Measurements from ENCODE around the genes VIP and IPCEF1.

- RAMPAGE, long total RNA, result no peak
- RRBS, 2 experiments, result no CpG with 5 or more reads among the region's 8 CpGs
CAGE:
- cytosol, long polyA minus RNA, result no peak
- cytosol, long polyA plus RNA, result no peak
- long polyA plus RNA, result no peak
- nucleolus, long total RNA, result no peak
- nucleus, long polyA plus RNA, result no peak
- nucleus, long total RNA, result no peak
Measured at GRCh38 chr6:151764390-151764610, 43.2 kb upstream of the ESR1 start.

DNA sequence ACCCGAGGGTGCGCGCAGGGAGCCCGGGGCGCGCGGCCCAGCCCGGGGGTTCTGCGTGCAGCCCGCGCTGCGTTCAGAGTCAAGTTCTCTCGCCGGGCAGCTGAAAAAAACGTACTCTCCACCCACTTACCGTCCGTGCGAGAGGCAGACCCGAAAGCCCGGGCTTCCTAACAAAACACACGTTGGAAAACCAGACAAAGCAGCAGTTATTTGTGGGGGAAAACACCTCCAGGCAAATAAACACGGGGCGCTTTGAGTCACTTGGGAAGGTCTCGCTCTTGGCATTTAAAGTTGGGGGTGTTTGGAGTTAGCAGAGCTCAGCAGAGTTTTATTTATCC, 963 bp downstream of the ESR1 start:
- RAMPAGE, long total RNA, result no peak
- RRBS, 2 experiments, result under 1 to 4% methylated on average over 17 of the region's 24 CpGs
CAGE:
- cytosol, long polyA minus RNA, result no peak
- cytosol, long polyA plus RNA, result no peak
- long polyA plus RNA, result no peak
- nucleolus, long total RNA, result no peak
- nucleus, long polyA plus RNA, result no peak
- nucleus, long total RNA, result no peak

DNA sequence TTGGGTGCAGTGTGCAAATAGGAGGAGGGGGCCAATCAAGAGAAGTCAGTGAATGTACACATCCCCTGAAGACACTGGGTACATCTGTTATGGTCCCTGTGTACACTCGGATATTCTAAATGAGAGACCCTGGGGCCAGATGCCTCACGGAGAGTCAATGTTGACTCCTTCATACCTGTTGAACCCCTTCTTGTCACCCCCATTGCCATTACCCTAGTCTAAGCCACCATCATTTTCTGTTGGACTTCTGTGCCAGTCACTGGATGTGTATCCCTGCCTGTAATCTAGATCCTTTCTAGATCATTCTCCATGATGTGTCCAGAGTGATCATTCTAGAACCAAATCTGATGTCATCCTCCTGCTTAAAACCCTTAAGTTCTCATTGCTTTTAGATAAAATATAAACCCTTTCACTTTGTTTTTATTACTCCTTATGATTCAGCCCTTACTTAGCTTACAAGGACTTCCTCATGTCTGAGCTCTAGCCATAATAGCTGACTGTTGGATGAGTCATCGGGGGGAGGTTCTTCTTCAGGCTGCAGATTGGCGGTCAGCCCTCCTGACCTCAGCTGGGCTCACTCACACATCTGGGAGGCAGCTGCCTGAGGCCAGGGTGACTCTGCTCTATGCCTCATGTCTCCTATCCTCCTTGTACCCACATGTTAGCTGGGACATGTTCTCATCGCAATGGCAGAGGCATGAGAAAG, 287.5 kb downstream of the ESR1 start:
- RAMPAGE, long total RNA, result no peak
- RRBS, 2 experiments, result no CpG with 5 or more reads among the region's 5 CpGs
CAGE:
- cytosol, long polyA minus RNA, result no peak
- cytosol, long polyA plus RNA, result no peak
- long polyA plus RNA, result no peak
- nucleolus, long total RNA, result no peak
- nucleus, long polyA plus RNA, result no peak
- nucleus, long total RNA, result no peak

DNA sequence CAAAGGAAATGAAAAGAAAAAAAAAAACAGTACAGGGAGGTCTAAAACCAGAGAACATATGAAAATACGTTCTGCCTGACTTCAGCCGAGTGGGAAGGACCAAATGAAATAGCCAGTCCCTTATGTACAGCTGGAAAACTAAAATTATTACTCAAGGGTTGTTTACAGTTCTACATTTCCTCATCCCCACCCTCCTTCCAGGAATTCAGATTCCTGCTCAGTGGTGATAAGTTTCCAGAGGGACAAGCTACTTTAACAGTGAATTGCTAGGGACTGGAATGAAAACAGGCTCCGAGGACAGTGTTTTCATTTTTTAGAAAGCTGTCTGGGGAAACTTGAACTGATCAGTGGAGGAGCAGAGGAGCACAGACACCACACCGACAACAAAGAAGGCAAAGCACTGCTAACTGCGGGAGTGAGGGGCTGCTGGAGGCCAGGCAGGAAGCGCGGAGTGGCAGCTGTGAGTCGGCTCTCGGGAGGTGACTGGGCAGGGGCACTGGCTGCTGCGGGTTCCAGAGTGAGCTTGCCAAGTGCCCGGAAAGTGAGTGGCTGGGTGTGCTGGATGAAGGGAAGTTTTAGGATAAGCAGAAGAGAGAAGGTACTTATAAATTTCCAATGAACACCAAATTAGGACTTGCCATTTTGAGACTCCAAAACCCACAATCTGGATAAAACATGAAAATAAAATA, 322.3 kb downstream of the ESR1 start:
- RAMPAGE, long total RNA, result no peak
- RRBS, 2 experiments, result no CpG with 5 or more reads among the region's 11 CpGs
CAGE:
- cytosol, long polyA minus RNA, result no peak
- cytosol, long polyA plus RNA, result no peak
- long polyA plus RNA, result no peak
- nucleolus, long total RNA, result no peak
- nucleus, long polyA plus RNA, result no peak
- nucleus, long total RNA, result no peak

GRCh38 chr6:152391121-152391634, 246.0 kb downstream of the SYNE1 start:
- RAMPAGE, long total RNA, result no peak
- RRBS, 2 experiments, result no CpG with 5 or more reads among the region's 6 CpGs
CAGE:
- cytosol, long polyA minus RNA, result no peak
- cytosol, long polyA plus RNA, result no peak
- long polyA plus RNA, result no peak
- nucleolus, long total RNA, result no peak
- nucleus, long polyA plus RNA, result no peak
- nucleus, long total RNA, result no peak

GRCh38 chr6:152750579-152750956, at the start of gene VIP:
Gene VIP, plus strand, starts transcription at chr6:152750797.
- RAMPAGE, long total RNA, result no peak
- RRBS, 2 experiments, result no CpG with 5 or more reads among the region's 4 CpGs
CAGE:
- cytosol, long polyA minus RNA, result no peak
- cytosol, long polyA plus RNA, result no peak
- long polyA plus RNA, result no peak
- nucleolus, long total RNA, result no peak
- nucleus, long polyA plus RNA, result no peak
- nucleus, long total RNA, result no peak

DNA sequence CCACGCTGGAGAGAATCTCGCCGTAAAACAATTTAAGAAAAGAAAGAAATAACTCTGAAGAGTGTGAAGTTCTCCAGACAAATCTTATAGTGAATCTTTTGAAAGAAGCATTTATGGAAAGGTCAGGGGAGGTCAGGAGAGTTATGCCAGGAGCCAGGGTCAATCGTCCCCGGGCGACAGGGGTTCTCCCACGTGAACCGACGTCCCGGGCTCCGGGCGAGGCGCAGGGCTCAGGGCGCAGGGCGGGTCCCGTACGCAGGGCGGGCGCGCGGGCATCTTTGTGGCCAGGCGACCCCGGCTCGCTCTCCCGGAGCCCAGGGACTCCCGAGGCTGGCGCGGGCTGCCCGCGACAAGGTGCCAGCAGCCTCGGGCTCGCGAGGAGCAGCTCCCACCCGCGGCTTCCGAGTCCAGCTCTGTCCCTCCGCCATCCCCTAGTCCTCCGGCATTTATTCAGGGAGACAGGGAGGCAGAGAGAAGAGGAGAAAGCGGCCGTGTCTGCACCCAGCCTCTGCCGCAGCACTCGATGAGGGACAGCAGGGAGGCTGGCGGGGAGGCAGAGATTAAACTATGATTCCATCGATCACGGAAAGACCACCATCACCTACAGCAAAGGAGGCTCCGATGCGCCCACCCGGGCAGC, 1.3 kb downstream of the RGS17 start:
- RAMPAGE, long total RNA, result no peak
- RRBS, 2 experiments, result 5 to 7% methylated on average over 11 of the region's 48 CpGs
CAGE:
- cytosol, long polyA minus RNA, result no peak
- cytosol, long polyA plus RNA, result no peak
- long polyA plus RNA, result no peak
- nucleolus, long total RNA, result no peak
- nucleus, long polyA plus RNA, result no peak
- nucleus, long total RNA, result no peak

DNA sequence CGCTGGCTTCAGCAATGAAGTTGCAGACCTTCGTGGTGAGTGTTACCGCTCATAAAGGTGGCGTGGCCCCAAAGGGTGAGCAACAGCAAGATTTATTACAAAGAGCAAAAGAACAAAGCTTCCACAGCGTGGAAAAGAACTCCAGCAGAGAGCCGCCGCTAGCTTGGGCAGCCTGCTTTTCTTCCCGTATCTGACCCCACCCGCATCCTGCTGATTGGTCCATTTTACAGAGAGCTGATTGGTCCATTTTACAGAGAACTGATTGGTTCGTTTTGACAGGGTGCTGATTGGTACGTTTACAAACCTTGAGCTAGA, 182.9 kb upstream of the OPRM1 start:
- RAMPAGE, long total RNA, result no peak
- RRBS, 2 experiments, result no CpG with 5 or more reads among the region's 11 CpGs
CAGE:
- cytosol, long polyA minus RNA, result no peak
- cytosol, long polyA plus RNA, result no peak
- long polyA plus RNA, result no peak
- nucleolus, long total RNA, result no peak
- nucleus, long polyA plus RNA, result no peak
- nucleus, long total RNA, result no peak

GRCh38 chr6:154098674-154099077, 59.6 kb downstream of the OPRM1 start:
- RAMPAGE, long total RNA, result no peak
- RRBS, 2 experiments, result no CpG with 5 or more reads among the region's 2 CpGs
CAGE:
- cytosol, long polyA minus RNA, result no peak
- cytosol, long polyA plus RNA, result no peak
- long polyA plus RNA, result no peak
- nucleolus, long total RNA, result no peak
- nucleus, long polyA plus RNA, result no peak
- nucleus, long total RNA, result no peak

GRCh38 chr6:154329383-154330381, 26.9 kb downstream of the IPCEF1 start:
- RAMPAGE, long total RNA, result no peak
- RRBS, 2 experiments, result no CpG with 5 or more reads among the region's 11 CpGs
CAGE:
- cytosol, long polyA minus RNA, result no peak
- cytosol, long polyA plus RNA, result no peak
- long polyA plus RNA, result no peak
- nucleolus, long total RNA, result no peak
- nucleus, long polyA plus RNA, result no peak
- nucleus, long total RNA, result no peak

GRCh38 chr6:154356495-154357356, at the start of gene IPCEF1:
Gene IPCEF1, minus strand, starts transcription at chr6:154356803.
- RAMPAGE, long total RNA, result no peak
- RRBS, 2 experiments, result no CpG with 5 or more reads among the region's 6 CpGs
CAGE:
- cytosol, long polyA minus RNA, result no peak
- cytosol, long polyA plus RNA, result no peak
- long polyA plus RNA, result no peak
- nucleolus, long total RNA, result no peak
- nucleus, long polyA plus RNA, result no peak
- nucleus, long total RNA, result no peak

GRCh38 chr6:154606150-154606957, 95.9 kb upstream of the CNKSR3 start:
- RAMPAGE, long total RNA, result no peak
- RRBS, 2 experiments, result no CpG with 5 or more reads among the region's 15 CpGs
CAGE:
- cytosol, long polyA minus RNA, result no peak
- cytosol, long polyA plus RNA, result no peak
- long polyA plus RNA, result no peak
- nucleolus, long total RNA, result no peak
- nucleus, long polyA plus RNA, result no peak
- nucleus, long total RNA, result no peak

GRCh38 chr6:154803356-154804163, 70.3 kb downstream of the SCAF8 start:
- RAMPAGE, long total RNA, result no peak
- RRBS, 2 experiments, result no CpG with 5 or more reads among the region's 1 CpG
CAGE:
- cytosol, long polyA minus RNA, result no peak
- cytosol, long polyA plus RNA, result no peak
- long polyA plus RNA, result no peak
- nucleolus, long total RNA, result no peak
- nucleus, long polyA plus RNA, result no peak
- nucleus, long total RNA, result no peak

- RAMPAGE, long total RNA, result no peak
- RRBS, 2 experiments, result no CpG with 5 or more reads among the region's 13 CpGs
CAGE:
- cytosol, long polyA minus RNA, result no peak
- cytosol, long polyA plus RNA, result no peak
- long polyA plus RNA, result no peak
- nucleolus, long total RNA, result no peak
- nucleus, long polyA plus RNA, result no peak
- nucleus, long total RNA, result no peak
Measured at GRCh38 chr6:154832701-154833902, 99.9 kb downstream of the SCAF8 start.

GRCh38 chr6:155085347-155086226, 90.5 kb downstream of the TIAM2 start:
- RAMPAGE, long total RNA, result no peak
- RRBS, 2 experiments, result no CpG with 5 or more reads among the region's 9 CpGs
CAGE:
- cytosol, long polyA minus RNA, result no peak
- cytosol, long polyA plus RNA, result no peak
- long polyA plus RNA, result no peak
- nucleolus, long total RNA, result no peak
- nucleus, long polyA plus RNA, result no peak
- nucleus, long total RNA, result no peak

GRCh38 chr6:155091174-155091480, 96.0 kb downstream of the TIAM2 start:
- RAMPAGE, long total RNA, result no peak
- RRBS, 2 experiments, result no CpG with 5 or more reads among the region's 7 CpGs
CAGE:
- cytosol, long polyA minus RNA, result no peak
- cytosol, long polyA plus RNA, result no peak
- long polyA plus RNA, result no peak
- nucleolus, long total RNA, result no peak
- nucleus, long polyA plus RNA, result no peak
- nucleus, long total RNA, result no peak

DNA sequence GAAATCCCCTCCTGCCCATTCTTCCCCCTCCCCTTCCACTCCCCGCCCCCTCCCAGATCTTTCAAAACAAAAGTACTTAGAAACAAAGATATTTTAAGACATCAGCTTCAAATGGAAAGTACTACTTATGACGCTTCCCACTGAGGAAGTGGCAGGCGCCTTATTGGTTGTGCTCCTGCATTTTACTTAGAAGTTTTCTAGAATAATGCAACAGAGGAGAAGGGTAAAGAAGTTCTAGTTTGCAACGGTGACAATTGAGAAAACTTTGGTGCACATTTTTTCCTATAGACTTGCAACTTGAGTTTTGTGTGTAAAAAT, 37.1 kb downstream of the NOX3 start:
- RAMPAGE, long total RNA, result no peak
- RRBS, 2 experiments, result no CpG with 5 or more reads among the region's 4 CpGs
CAGE:
- cytosol, long polyA minus RNA, result no peak
- cytosol, long polyA plus RNA, result no peak
- long polyA plus RNA, result no peak
- nucleolus, long total RNA, result no peak
- nucleus, long polyA plus RNA, result no peak
- nucleus, long total RNA, result no peak

DNA sequence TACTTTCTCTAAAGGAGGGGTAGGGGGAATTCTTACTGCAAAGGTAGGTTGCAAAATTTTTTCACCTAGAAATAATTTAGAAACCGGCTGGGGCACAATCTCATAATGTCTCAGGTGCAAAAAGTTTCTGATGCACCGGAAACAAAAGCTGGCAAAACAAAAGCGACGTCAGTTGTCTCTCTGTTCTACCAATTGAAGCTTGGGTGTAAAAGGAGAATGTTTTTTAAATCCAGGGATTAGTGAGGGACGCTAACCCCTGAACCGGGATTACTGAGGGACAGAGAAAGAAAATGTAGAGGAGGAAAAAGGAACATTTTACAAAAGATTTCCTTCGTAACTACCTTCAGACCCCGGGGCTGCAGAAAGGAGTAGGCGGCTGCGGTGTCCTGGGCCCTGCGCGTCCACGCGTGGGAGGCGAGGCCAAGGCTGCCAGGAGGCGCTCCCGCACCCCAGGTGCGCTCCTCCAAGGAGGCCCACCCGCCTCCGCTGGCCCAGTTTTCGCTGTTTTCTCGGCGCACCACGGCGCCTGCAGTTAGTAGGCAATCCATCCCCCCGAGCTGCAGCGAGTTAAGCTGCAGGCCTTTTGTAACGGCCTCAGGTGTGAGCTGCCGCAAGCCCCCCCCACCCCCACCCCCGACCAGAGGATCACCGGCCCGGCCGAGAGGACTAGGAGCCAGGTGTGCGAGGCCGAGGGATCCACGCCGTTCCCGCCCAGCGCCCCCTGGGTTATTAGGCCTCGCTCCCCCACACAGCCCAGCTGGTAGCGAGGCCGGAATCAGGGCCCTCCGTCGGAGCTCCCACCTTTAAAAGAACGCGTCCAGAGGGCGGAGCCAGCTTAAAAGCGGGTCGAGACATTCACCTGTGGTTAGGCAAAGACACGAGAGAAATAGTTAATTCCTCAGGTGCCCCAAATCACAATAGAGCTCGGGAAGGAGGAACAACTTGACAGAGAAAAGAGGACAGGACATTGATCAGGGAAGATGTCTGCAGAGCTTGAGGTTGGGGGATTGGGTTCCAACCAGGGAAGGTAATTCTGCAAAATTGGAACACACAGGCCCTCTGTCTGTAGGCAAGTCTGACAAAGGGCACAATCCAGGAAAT, 380.3 kb upstream of the ARID1B start:
- RAMPAGE, long total RNA, result no peak
- RRBS, 2 experiments, result 0% methylated on average over 3 of the region's 51 CpGs; no CpG with 5 or more reads in 1 of the 2 experiments
CAGE:
- cytosol, long polyA minus RNA, result no peak
- cytosol, long polyA plus RNA, result no peak
- long polyA plus RNA, result no peak
- nucleolus, long total RNA, result no peak
- nucleus, long polyA plus RNA, result no peak
- nucleus, long total RNA, result no peak

- RAMPAGE, long total RNA, result no peak
- RRBS, 2 experiments, result no CpG with 5 or more reads among the region's 6 CpGs
CAGE:
- cytosol, long polyA minus RNA, result no peak
- cytosol, long polyA plus RNA, result no peak
- long polyA plus RNA, result no peak
- nucleolus, long total RNA, result no peak
- nucleus, long polyA plus RNA, result no peak
- nucleus, long total RNA, result no peak
Measured at GRCh38 chr6:156686127-156686589, 91.0 kb upstream of the ARID1B start.

DNA sequence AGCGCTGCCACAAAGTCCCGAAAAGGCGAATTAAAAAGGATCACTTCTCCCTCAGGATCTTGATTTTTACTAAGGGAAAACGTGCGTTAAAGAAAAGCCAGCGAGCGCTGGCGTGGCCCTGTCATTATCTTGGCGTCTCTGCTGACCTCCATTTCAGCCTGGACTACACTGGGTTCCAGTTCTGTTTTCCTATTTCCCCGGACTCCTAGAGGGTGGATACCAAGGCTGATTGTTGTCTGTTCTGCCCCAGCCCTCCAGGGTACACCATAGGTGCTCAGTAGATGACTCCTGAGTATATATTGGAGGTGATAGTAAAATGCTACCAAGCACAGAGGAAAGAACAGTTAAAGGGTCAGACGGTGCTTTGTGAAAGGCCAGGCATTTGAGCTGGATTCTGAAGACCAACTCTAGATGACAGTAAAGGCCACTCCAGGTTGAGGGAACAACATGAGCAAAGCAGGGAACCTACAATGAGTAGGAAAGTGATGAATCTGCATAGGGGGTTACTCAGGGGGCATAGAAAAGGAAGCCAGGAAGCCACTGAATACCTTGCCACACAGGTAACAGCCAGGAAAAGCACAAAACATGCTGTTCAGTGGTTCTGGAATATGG, 89.1 kb upstream of the ARID1B start:
- RAMPAGE, long total RNA, result no peak
- RRBS, 2 experiments, result no CpG with 5 or more reads among the region's 11 CpGs
CAGE:
- cytosol, long polyA minus RNA, result no peak
- cytosol, long polyA plus RNA, result no peak
- long polyA plus RNA, result no peak
- nucleolus, long total RNA, result no peak
- nucleus, long polyA plus RNA, result no peak
- nucleus, long total RNA, result no peak